ENCODE results near the genes SERPINB6 and RIPK1.

GRCh38 chr6:2848734-2849201 is 7.1 kb upstream of the SERPINB1 start:
- PRO-cap, result unidirectional peak, plus-strand start at chr6:2849068
- RAMPAGE, long total RNA, 4 experiments, result no peak in any of the 4 experiments

GRCh38 chr6:2860861-2862016 is 19.6 kb upstream of the SERPINB1 start:
- PRO-cap, result unidirectional peak, plus-strand start at chr6:2861211
- RAMPAGE, long total RNA, 4 experiments, result no peak in any of the 4 experiments

- PRO-cap, result no peak
- RAMPAGE, long total RNA, 4 experiments, result no peak in any of the 4 experiments
Observed at GRCh38 chr6:2877779-2878488, 25.2 kb downstream of the SERPINB9 start.

DNA sequence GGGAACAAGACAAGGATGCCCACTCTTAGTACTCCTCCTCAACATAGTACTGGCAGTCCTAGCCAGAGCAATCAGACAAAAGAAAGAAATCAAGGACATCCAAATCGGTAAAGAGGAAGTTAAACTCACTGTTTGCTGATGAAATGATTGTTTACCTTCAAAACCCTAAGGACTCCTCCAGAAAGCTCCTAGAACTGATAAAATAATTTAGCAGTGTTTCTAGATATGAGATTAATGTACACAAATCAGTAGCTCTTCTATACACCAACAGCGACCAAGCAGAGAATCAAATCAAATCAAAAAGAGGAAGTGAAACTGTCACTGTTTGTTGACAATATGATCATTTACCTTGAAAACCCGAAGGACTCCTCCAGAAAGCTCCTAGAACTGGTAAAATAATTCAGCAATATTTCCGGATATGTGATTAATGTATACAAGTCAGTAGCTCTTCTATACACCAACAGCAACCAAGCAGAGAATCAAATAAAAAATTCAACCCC is 21.7 kb downstream of the SERPINB9 start:
- PRO-cap, result no peak
- RAMPAGE, long total RNA, 4 experiments, result start-site peak on the minus strand in 1 of 4 experiments, centred at position 247 of the sequence, 17 reads per replicate

DNA sequence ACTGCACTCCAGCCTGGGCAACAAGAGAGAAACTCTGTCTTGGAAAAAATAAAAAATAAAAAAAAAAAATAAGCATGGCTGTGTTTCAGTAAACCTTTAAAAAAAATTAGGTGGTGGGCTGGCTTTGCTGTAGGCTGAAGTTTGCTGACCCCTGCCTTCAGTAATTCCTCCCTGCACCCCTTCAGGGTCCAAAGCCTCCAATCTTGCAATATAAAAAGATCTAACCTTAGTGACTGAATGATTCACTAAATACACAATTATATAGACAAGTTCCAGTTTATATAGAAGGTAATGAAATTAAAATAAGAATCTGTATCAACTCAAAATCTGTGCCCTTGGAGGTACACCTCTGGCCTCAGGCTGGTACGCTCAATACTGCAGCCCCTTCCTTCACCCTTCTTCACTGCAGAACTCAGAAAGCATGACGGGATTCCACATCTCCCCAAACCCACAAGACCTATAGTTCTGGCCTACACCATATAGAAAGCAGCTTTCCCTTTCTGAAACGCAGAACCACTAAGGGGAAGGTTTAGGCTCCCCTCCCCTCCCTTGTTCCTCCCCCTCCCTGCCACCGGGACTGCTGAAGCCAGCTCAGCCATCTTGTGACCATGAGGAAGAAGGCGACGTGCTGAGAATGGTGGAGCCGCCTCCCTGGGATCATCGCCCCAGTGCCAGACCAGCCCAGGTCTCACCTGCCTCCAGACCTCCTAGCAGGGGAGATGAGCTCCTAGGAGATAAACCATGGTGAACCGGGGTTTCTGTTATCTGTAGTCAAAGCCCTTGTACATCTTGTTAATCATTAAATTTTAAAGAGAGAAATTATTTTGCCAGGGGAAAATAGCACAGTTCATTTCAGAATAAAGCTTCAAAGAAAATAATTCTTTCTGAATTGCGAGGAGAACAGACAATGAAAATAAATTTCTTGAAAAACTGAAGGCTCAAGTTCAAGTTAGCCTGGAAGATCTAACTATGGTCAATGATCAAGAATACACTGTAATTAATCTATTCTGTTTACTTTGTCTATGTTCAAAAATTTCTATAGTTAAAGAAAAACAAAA is 19.7 kb downstream of the SERPINB6 start:
- PRO-cap, result no peak
- RAMPAGE, long total RNA, 4 experiments, result start-site peak on the minus strand in 1 of 4 experiments, centred at position 378 of the sequence, 6 reads per replicate

DNA sequence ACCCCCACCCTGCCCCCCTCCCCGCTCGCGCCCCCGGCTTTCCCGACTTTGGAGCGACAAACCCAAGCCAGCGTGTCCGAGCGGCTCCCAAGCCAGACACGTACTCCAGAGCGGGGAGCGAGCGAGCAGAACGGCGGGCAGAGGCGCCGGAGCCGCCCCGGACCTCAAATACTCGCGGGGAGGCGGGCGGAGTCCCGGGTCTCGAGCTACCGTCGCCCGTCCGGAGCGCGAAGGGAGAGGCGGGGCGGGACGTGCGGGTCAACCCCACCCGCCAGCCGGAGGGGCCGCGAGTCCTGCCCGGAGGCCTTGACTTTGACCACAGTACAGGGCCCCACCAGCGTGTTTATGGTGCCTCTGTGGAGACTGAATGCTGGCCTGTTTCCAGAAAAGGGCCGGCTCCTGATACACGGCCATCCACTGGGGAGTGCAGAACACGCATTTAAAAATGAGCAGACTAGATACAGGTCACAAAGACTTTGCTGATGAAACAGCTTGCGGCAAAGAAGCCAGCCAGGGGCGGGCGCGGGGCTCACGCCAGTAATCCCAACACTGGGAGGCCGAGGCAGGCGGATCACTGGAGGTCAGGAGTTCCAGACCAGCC is at the start of gene SERPINB6:
TSS of gene SERPINB6 (minus strand) at position 139 of the 601 bp plus-strand sequence.
- PRO-cap, result bidirectional peak, plus-strand start at position 232 of the sequence, minus-strand start at position 174 of the sequence
- RAMPAGE, long total RNA, 4 experiments, result start-site peak on the minus strand in 3 of 4 experiments, centred at positions 177 to 193 of the sequence, 97 to 588 reads per replicate

DNA sequence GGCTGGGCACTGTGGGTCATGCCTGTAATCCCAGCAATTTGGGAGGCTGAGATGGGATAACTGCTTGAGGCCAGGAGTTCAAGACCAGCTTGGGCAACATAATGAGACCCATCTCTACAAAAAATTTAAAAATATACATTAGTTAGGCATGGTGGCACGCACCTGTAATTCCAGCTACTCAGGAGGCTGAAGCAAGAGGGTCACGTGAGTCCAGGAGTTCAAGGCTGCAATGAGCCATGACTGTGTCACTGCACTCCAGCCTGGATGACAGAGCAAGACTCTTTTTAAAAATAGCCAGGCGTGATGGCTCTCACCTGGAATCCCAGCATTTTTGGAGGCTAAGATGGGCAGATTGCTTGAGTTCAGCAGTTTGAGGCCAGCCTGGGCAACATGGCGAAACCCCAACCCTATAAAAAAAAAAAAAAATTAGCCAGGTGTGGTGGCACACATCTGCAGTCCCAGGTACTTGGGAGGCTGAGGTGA is 22.5 kb downstream of the NQO2 start:
- PRO-cap, result no peak
- RAMPAGE, long total RNA, 4 experiments, result no peak in any of the 4 experiments

DNA sequence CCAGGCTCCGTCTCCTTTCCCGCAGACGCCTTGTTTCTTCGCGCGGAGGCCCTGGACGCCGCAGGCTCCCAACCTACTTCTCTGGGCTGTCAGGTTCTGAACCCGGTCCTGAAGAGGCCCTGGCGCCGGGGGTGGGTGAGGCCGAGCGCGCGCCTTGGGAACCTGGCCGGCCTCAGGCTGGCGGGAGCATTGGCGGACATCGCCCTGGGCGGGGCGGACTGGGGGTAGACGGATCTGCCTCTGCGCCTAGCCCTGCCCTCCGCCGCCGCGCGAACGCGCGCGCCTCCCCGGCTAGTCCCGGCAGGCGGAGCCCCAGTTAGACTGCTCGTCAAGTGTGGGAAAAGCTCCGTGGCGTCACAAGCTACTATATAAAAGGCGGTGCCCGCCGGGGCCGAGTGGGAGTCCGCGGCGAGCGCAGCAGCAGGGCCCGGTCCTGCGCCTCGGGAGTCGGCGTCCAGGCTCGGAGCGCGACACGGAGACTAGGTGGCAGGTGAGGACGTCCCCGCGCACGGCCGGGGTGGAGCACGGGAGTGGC is 4.7 kb upstream of the RIPK1 start:
- PRO-cap, result bidirectional peak, plus-strand start at position 294 of the sequence, minus-strand start at position 220 of the sequence
- RAMPAGE, long total RNA, 4 experiments, result start-site peak on the plus strand in 3 of 4 experiments, centred at positions 394 to 464 of the sequence, 26 to 188 reads per replicate

- PRO-cap, result bidirectional peak, plus-strand start at chr6:3068508, minus-strand start at chr6:3068297; bidirectional peak, plus-strand start at chr6:3069071, minus-strand start at chr6:3068831
- RAMPAGE, long total RNA, 4 experiments, result start-site peak on the plus strand in 1 of 4 experiments, at chr6:3068522-3068553 at its widest, 23 reads per replicate
Observed at GRCh38 chr6:3068040-3069254, at the start of gene RIPK1. Gene RIPK1 (plus strand): TSS chr6:3068494.

- PRO-cap, result no peak
- RAMPAGE, long total RNA, 4 experiments, result no peak in any of the 4 experiments
Observed at GRCh38 chr6:3162009-3162473, 4.7 kb upstream of the TUBB2A start.

DNA sequence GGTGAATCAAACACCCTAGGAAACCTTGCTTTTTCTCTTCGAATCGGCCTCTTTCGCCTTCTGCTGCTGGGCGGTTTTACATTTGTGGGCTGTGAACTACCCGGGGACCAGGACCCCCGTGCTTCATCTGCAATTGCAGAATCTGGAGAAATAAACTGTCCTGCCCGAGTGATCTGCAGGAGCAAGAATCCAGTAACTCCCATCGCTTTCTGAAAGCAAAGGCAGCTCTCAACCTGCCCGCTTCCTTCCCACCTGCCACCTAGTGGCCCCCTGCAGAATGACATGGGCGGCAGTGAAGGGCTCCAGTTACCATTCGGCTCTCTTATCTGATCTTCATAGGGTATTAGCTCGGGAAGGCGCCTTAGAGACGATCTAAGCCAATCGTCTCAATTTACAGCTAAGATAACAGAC is 7.4 kb upstream of the PSMG4 start:
- PRO-cap, result no peak
- RAMPAGE, long total RNA, 4 experiments, result no peak in any of the 4 experiments

- PRO-cap, result no peak
- RAMPAGE, long total RNA, 4 experiments, result no peak in any of the 4 experiments
Observed at GRCh38 chr6:3427384-3428057, 29.3 kb downstream of the SLC22A23 start.

DNA sequence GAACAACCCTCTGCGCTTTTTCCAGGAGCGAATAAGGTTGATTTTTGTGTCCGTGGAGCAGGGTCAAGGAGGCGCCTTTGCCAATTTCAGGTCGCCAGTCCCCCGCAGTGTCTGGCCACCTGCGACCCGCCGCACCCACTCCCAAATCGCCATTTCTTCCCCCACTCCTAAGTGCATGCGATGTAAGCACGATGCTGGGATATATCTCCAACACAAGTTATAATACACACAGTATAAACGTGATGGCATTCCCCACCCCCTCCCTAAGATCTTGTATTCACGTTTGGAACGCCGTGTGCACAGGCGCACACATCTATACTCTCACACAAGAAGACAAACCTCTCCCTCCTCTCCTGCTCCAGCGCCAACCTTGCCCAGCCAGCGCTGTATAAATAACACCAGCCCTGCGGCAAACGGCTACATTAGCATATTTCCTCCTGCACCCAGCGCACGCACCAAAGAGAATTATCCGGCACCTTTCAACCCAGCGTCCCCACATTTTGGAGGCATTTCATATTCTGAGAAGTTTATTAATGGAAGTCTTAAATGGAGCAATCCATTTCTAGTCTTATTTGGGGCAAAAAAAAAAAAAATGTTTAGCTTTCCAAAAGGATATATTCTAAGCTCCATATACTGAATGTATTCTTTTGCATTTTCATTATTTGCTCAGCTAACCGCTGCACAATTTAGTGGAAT is 879 bp upstream of the SLC22A23 start:
- PRO-cap, result no peak
- RAMPAGE, long total RNA, 4 experiments, result no peak in any of the 4 experiments

DNA sequence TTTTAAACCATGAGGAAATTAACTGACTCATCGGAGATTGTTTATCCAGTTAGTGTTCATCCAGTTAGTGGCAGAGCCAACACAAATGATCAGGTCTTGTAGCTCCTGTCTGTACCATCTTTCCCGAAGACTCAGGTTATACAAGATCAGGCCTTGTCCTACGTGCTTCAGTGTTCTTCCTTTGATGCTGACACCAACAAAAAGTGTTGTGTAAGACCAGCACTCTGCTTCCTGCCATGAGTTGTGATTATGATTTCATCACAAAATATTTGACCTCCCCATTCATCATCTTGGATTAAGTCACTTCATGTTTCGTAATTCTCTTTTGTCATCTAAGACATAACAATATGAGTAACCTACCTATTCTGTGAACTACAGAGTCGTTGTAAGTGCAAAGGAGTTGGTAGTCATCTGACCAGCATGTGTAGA is 135.5 kb upstream of the SLC22A23 start:
- PRO-cap, result no peak
- RAMPAGE, long total RNA, 4 experiments, result no peak in any of the 4 experiments

- PRO-cap, result no peak
- RAMPAGE, long total RNA, 4 experiments, result no peak in any of the 4 experiments
Observed at GRCh38 chr6:3719766-3720428, 31.6 kb downstream of the PXDC1 start.

DNA sequence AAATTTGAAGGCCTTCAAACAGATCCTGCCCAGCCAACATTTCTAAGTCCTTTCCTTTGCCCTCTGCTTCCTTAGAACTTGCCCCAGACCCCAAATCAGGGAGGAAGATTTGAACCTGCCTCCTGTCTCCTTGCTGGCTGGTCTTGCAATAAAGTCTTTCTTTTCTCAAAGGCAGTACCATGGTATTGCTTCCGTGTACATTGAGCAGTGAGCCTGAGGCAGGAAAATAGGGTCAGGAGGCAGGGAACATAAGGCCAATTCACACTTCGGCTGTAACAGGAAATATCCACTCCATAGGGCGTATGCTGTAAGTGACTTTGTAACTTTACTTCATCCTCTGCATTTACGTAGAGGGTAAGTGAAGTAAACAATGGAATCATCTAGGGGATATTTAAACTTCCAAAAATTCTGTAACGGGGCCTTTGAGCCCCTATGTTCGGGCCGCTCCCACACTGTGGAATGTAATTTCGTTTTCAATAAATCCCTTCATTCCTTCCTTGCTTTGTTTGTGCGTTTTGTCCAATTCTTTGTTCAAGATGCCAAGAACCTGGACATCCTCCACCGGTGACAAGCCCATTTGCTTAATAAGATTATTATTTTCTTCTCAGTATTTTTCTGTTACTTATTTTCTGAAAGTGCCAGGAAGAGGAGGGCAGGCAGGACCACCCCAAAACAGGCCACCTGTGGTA is 2.0 kb upstream of the PXDC1 start:
- PRO-cap, result no peak
- RAMPAGE, long total RNA, 4 experiments, result no peak in any of the 4 experiments

- PRO-cap, result no peak
- RAMPAGE, long total RNA, 4 experiments, result no peak in any of the 4 experiments
Observed at GRCh38 chr6:3808672-3809291, 40.4 kb upstream of the FAM50B start.

GRCh38 chr6:3849710-3850491 is 728 bp downstream of the FAM50B start:
- PRO-cap, result no peak
- RAMPAGE, long total RNA, 4 experiments, result no peak in any of the 4 experiments

DNA sequence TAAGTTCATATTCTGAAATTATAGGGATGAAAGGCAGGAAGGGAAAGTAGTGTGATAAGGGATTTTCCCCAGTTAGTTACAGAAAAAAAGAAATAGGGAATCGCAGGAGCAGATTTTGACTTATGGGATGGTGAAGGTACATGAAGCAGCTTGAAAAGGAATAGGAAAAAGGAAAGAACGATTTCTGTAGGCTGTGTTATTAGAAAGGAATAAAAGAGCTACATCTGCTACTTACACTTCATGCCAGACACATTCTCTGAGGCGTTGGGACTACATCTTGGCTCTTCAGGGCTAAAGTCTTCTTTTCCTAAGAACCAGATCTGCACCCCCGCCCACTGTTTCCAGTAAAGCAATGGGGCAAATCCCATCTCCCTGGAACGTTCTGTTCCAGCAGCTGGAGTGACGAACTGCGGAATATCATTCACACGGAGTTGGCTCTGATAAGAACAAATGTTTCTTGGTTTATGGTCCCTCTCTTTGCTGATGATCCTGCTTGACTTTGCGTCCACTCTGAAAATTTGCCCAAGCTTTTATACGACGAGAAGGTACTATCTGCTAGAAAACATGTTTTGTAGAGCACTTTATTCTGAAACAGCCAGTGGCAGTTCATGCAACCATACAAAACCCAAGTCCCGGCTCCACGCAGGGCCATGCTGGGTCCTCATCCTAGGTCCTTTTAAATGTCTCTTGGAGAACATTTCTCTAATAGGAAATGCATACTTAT is 26.9 kb downstream of the FAM50B start:
- PRO-cap, result no peak
- RAMPAGE, long total RNA, 4 experiments, result no peak in any of the 4 experiments

- PRO-cap, result no peak
- RAMPAGE, long total RNA, 4 experiments, result no peak in any of the 4 experiments
Observed at GRCh38 chr6:3928089-3928452, 78.9 kb downstream of the FAM50B start.